ENCODE measurements around the gene CRYGB.

DNA sequence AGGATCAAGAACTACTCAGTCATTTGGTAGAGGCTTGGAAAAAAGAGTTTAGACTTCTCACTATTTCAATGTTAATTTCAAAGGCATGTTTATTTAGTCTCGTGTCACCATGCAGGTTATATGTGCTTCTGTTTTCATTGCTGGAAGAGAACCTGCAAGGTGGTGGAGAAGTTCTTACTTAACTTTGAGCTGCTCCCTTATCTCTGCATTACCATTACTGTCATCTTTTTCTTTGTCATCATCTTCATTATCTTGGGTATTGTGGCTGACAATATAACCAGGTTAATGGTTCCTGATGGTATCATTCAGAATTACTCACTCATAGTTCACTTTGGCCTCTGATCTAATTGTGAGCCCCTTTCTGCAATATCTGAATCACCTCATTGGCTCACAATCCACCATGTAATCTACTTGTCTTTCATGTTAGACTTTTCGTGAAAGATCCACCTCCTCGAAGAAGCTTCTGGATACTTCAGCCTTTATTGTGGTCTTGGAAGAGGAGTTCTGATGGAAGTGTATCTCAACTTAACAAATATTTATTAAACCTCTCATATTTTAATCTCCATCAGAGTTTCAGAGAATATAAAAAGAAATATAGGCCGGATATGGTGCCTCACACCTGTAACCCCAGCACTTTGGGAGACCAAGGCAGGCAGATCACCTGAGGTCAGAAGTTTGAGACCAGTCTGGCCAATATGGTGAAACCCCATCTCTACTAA lies 5.0 kb downstream of the CD28 start:
- RRBS = no CpG with 5 or more reads among the region's 4 CpGs

DNA sequence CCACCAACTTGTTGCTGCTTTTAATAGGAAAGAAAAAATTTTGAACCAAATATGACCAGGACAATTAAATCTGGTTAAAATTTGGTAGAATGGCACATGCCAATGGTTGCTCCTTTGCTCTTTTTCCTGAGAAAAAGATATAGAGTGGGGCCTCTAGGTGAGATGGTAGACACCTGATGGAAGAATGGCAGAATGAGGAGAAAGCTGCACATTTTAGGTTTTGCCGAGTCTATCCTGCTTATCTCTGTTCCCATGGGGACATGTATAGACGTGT lies 90.3 kb downstream of the ICOS start:
- RRBS = no CpG with 5 or more reads among the region's 2 CpGs

DNA sequence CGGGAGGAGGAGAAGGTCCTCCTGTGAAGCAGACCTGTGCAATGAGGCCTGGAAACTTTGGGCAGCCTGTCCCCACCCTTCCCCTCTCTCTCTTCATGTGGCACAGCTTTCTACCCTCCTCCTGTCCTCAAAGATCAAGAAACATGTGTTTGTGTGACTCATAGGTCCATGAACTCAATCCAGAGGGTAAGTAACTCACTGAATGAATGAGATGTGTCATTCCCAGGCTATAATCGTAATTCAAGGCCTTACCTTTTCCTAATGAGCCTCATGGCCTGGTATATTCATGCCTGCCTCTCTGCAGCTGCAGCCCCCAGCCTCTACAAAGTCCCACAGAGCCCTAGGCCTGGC lies 288.0 kb upstream of the PARD3B start:
- RRBS = no CpG with 5 or more reads among the region's 2 CpGs

DNA sequence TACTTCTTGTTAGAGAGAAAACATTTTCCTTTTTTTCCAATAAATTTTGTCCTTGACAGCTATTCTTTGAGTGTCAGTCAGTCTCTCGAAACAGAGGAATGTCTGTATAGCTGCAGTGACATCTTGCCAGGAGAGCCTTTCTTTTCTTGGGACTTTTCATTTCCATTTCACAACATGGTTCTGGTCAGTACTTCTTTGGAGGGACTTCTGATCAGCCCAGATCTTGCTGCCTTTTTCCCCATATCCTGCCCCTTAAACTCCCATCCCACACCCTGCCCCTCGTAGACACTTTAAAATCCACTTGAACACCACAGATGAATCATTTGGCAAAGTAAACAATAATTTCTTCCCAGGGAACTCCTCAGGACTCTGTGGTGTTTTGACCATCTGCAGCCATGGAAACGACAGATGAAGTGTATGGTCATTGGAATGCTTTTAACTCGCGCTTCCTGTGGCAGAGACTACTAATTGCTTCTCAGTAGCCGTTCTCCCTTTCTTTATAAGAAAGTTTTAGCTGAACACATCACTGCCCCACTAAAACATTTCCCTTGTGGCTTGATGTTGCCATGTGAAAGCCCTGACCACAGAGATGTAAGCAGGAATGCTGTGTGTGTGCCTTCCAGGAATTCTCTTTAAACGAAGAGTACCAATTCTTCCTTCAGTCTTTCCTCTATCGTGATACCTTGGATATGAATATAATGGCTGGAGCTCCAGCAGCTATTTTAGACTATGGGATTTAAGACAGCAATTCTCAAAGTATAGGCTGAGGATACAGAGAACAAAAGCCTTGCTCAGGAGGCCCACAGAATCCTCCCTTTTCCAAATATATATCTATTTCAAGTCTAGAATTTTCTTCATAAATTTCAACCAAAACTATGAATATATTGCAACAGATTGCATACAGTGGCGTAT lies 92.8 kb upstream of the PARD3B start:
- RRBS = no CpG with 5 or more reads among the region's 9 CpGs

DNA sequence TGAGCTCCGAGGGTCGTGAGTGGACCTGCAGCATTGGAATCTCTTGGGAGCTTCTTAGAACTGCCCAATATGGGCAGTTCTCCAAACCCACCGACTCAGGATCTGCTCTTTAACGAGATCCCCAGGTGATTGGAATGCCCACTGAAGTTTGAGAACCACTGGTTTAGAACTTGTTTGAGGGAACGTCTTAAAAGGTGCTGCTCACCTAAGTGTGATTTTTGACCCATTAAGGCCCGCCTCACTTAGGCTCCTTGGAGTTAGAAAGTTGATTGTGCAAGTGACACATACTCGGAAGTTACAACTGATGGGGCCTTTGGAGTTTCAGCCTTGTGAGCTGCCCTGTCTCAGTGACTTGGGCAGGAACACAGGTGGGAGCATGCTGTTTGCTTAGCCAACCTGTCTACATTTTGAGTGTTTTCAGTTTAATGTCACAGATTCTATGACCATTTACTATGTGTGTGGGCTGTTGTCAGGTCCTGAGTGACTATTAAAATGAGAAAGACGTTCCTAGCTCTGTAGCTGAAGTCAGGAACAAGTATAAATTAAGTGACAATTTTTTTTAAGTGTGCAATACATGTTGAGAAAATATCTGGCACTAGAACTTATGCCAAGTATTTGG lies 1.1 kb downstream of the PARD3B start:
- RRBS = no CpG with 5 or more reads among the region's 8 CpGs

DNA sequence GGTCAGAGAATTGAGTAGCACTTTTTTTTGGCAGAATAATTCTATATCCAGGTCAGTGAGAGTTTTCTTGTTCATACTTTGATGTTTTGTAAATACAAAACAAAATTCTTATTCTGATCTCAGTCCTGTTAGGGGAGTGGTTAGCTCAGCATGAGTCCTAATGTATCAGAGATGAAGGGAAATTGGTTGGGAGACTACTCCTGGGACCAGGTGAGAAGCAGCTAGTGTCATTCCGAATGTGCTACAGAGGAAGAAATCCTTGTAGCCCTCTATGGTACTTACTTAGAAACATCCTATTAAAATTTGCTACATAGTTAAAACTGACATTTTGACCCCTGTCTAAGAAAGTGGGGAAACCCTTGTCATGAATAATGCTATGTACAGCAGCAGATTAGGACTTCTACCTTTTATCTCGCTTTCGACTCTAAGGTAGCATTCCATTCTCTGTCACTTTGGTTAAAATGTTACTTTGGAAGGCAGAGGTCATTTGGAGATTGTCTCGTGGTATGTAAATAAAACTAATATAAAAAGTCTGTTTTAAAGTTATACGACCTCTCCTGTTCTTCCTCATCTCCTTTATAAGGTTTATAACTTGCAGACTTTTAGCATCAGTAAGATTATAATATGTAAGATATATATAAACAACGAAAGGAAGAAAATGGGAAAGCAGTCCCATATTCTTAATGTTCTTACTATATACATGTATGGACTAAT lies 65.9 kb downstream of the PARD3B start:
- RRBS = no CpG with 5 or more reads among the region's 6 CpGs

DNA sequence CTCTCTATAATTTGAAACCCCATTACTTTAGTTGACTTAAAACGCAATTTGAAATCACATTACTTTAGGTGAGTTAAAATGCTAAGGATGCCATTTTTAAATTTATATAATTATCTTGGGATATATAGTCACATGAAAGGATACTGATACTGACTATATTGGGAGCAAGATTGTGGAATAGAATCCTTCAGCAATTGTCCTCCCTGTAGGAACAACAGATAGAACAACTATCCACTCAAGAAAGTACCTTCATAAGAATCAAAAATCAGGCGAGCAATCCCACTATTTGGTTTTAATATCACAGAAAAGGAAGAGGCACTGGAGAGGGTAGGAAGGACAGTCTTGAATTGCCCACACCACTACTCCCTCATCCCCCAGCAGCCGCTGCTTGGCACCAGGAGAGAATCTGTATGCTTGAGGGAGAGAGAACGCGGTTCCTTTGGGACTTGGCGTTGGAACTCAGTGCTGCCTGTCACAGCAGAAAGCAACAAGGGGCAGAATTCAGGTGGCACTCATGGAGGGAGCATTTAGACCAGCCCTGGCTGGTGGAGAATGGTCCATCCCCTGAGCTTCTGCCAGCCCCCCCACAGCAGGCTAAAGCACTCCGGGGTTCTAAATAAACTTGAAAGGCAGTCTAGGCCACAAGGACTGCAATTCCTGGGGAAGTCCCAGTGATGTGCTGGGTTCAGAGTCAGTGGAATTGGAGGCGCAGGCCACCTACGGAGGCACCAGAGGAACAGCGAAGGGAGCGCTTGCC lies 252.7 kb downstream of the PARD3B start:
- RRBS = no CpG with 5 or more reads among the region's 11 CpGs

DNA sequence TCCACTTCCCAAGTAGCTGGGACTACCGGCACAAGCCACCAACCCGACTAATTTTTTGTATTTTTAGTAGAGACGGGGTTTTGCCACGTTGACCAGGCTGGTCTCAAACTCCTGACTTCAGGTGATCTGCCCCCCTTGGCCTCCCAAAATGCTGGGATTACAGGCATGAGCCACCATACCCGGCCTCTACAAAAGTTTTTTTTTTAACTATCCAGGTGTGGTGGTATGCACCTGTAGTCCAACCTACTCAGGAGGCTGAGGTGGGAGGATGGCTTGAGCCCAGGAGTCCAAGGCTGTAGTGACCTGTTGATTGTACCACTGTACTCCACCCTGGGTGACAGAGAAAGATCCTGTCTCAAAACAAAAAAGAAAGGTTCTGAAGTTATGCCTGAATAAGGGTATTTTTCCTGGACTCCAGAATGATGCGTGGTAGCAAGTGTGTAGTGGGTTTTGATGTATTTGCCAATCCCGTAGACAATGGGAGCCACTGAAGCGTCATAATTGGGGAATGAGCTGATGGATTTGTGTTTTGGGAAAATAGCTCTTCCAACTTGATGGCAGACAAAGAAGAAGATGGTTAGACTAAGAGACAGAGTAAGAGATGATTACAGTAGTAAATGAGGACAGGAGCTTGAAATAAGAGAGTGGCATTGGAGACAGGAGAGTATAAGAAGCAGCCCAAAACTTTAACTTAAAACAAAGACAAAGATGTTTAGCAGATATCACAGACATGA lies 238.0 kb upstream of the NRP2 start:
- RRBS = no CpG with 5 or more reads among the region's 8 CpGs

- RRBS = no CpG with 5 or more reads among the region's 8 CpGs
Measured at GRCh38 chr2:205582106-205582805, 100.0 kb upstream of the NRP2 start.

DNA sequence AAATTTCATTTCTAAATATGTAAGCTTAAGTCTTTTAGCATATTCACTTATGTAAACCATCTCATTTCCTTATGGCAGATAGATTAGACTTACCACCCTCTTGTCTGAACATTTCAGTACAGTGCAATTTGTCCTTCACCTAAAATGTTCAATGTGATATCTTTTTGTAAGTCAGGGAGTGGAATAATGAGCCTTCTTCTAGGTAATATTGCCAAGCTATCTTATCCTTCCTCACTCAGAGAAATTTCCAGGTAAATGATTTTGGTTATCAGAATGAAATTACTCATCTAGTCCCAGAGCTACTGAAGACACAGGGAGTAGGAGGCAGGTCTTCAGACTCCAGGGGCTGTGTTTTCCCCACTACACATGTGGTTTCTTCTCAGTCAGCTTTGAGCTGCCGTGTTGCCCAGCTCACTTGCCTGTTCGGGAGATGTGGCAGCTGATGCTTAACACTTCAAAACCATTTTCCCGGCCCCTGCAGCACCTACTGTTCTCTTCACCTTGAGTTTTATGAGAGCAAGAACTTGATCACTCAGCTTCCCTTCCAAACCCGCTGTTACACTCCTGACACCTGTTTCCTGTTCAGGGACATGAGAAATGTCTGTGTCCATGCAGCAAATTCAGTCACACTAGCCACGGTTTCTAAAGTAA lies 92.1 kb downstream of the KLF7 start:
- RRBS = no CpG with 5 or more reads among the region's 5 CpGs

GRCh38 chr2:207149379-207149805 lies 16.4 kb downstream of the KLF7 start:
- RRBS = no CpG with 5 or more reads among the region's 4 CpGs

DNA sequence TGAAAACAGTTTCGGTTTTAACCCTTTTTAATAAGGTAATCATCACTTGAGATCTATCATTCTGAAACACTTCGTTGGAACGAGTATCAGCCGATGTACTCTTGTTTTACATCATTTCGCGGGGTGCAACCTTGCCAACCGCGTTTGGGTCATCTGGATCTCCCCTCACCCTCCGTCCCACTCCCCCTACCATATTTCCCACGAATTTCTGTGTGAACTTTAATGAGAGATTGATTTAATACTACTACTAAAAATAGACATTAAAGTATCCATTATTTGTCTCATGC lies 1.3 kb downstream of the CREB1 start:
- RRBS = no CpG with 5 or more reads among the region's 10 CpGs

- RRBS = no CpG with 5 or more reads among the region's 4 CpGs
Measured at GRCh38 chr2:207704245-207704599, 7.2 kb upstream of the CCNYL1 start.

DNA sequence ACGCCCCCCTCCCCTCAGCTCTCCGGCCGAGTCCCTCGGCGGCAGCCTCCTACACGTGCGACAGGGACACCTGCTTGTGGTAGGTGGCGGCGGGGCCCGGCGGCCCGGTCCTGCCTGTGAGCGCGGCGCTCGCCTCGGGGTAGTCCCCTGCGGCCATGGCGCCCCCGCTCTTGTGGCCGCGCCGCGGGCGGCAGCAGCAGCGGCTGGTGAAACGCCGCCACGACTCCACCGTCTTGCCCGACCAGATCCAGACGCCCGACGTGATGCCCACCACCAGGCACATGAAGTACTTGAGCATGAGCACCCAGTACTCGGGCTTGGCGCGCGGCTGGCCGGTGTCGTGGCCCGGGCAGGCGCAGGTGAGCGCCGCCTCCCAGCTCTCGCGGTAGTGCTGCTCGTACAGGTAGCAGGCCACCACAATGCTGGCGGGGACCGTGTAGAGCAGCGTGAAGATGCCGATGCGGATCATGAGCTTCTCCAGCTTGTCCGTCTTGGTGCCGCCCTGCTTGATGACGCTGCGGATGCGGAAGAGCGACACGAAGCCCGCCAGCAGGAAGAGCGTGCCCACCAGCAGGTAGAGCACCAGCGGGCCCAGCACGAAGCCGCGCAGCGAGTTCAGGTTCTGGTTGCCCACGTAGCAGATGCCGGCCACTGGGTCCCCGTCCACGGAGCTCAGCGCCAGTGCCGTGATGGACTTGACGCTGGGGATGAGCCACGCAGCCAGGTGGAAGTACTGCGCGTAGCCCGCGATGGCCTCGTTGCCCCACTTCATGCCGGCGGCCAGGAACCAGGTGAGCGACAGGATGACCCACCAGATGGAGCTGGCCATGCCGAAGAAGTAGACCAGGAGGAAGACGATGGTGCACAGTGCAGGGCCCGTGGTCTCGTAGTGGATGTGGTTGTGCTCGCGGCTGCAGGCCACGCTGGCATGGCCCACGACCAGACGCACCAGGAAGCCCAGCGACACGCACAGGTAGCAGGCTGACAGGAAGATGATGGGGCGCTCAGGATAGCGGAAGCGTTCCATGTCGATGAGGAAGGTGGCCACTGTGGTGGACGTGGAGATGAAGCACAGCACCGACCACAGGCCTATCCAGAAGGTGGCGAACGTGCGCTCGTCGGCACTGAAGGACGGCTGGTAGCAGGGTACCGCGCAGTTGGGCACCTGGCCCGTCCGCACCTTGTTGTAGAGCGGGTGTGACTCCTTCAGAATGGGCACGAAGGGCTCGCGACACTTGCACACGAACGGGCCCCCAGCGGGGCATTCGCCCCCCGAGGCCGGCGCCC lies 2.3 kb downstream of the FZD5 start:
- RRBS = 42% methylated on average over 10 of the region's 120 CpGs

DNA sequence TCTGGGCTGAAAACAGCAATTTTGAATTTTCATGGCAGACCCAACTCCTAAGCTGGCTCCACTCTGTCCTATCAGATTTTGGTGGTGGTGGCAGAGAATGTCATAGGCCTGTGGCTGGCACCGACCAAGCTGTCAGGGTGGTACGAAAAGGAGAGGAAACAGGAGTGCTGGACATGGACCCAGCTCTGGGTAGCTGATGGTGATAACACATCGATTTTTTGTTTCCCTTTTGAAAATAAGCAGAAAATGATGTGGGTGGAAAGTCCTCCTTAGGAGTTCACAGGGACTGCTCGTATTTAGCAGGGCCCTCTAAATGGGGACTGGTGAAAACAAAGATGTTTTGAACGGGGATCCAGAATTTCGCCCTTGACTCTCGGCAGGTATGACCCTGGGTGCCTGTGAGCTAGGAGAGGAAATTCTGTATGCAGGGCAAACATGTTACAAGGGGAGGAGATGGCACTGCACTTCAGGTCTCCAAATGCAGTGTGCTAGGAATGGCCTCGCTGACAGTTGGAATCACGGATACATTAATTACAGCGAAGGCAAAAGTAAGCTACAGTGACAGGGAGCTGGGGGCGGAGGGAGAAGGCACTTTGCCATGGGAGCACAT lies 56.0 kb upstream of the FZD5 start:
- RRBS = no CpG with 5 or more reads among the region's 11 CpGs

DNA sequence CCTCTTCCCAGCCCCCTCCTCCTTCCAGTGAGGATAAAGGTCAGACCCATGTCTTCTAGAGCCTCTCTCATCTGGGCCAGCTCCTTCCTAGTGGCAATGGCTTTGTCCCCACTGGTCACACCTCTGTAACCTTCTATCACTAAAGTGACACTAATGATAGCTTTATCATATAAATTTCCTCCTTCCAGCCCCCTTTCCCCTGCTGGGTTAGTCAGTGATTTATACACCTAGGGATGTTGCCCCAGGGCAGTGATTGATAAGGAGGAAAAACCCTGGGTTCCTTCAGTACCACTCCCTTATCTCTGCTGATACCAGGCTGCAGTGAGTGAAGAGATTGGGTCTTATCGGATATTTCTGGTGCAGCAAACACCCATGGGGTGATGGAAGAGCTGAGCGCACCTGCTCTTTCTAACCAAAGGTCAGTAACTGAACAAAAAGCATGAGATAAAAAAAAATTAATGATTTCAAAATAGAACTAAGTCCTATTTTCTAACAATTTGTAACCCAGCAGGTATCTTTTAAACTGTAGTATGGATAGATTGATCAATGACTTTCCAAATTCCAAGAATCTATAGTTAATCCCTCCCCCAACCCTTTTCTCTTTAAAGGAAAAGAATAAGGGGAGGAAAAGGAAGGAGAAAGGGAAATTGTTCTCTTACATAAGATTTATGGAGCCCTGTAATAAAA lies 62.2 kb upstream of the FZD5 start:
- RRBS = no CpG with 5 or more reads among the region's 2 CpGs

- RRBS = no CpG with 5 or more reads among the region's 2 CpGs
Measured at GRCh38 chr2:207845786-207845947, 76.0 kb upstream of the FZD5 start.

- RRBS = no CpG with 5 or more reads among the region's 8 CpGs
Measured at GRCh38 chr2:208001135-208001887, 24.0 kb downstream of the PLEKHM3 start.

DNA sequence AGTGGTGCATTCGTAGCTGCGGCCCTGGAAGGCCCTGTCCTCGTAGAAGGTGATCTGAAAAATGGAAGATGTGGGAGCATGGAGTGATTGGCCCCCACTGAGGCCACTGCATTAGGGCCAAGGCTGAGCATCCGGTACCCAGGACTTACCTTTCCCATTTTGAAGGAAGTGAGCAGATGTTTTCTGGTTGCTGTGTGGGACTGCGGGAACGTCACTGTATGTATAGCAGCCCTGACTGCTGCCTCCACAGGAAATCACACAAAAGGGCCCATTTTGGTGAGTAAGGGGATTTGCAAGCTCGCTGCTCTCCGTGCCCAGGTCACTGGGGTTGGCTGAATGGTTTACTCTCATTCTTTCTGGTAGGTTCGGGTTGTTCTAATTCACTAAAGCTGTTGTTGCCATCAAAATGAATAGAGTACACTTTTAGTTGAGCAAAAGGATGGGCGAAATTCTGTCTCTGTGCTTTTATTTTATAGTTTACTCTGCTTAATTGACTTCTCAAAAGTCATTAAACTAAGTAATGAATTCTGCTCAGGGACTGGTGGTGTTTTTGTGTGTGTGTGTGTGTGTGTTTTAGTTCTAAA lies at the start of gene CRYGB:
Gene CRYGB, minus strand, starts transcription at position 196 of the 584 bp plus-strand sequence.
- RRBS = no CpG with 5 or more reads among the region's 10 CpGs

- RRBS = 8% methylated on average over 1 of the region's 11 CpGs
Measured at GRCh38 chr2:209424609-209425311, 913 bp downstream of the MAP2 start.

All from hTERT-HM (cell line).